Cytotoxic T cell (primary cell): Measurements from ENCODE around the genes SOHLH2 and SUPT20H.

GRCh38 chr13:33610365-33610690 is 207.6 kb upstream of the RFC3 start:
- PRO-cap, 2 experiments = no peak in any of the 2 experiments

DNA sequence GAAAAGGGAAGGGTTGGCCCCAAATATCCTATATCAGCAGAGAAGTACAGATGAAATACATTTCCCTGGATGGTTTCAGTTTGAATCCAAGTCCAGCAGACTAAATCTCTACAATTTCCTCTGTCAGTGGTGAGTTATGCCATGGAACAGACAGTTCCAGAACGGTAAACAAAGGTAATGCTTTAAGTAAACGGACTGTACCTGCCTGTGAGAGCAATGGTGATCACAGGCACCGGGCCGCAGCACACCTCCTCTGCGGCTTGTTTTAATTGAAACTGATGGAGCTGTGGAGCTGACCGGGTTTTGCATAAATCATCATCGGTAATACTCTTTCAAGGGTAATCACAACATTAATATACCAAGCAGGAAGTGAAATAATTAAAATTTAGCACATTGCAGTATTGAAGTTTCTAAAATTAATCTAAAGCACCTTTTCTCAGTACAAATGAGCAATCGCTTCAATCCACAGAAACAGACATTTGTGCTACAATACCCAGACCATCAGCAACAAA is 517.7 kb downstream of the RFC3 start:
- PRO-cap, 2 experiments = no peak in any of the 2 experiments

DNA sequence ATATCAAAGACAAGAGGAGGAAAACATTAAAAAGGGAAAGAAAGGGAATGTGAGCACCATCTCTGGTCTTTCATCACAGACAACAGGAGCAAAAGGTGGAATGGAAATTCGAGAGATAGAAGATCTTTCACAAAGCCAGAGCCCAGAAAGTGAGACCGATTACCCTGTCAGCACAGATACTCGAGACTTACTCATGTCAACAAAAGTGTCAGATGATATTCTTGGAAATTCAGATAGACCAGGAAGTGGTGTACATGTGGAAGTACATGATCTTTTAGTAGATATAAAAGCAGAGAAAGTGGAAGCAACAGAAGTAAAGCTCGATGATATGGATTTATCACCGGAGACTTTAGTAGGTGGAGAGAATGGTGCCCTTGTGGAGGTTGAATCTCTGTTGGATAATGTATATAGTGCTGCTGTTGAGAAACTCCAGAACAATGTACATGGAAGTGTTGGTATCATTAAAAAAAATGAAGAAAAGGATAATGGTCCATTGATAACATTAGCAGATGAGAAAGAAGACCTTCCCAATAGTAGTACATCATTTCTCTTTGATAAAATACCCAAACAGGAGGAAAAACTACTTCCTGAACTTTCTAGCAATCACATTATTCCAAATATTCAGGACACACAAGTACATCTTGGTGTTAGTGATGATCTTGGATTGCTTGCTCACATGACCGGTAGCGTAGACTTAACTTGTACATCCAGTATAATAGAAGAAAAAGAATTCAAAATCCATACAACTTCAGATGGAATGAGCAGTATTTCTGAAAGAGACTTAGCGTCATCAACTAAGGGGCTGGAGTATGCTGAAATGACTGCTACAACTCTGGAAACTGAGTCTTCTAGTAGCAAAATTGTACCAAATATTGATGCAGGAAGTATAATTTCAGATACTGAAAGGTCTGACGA is 217.2 kb downstream of the NBEA start:
- PRO-cap, 2 experiments = no peak in any of the 2 experiments

GRCh38 chr13:35348939-35349326 is 127.6 kb downstream of the MAB21L1 start:
- PRO-cap, 2 experiments = no peak in any of the 2 experiments

DNA sequence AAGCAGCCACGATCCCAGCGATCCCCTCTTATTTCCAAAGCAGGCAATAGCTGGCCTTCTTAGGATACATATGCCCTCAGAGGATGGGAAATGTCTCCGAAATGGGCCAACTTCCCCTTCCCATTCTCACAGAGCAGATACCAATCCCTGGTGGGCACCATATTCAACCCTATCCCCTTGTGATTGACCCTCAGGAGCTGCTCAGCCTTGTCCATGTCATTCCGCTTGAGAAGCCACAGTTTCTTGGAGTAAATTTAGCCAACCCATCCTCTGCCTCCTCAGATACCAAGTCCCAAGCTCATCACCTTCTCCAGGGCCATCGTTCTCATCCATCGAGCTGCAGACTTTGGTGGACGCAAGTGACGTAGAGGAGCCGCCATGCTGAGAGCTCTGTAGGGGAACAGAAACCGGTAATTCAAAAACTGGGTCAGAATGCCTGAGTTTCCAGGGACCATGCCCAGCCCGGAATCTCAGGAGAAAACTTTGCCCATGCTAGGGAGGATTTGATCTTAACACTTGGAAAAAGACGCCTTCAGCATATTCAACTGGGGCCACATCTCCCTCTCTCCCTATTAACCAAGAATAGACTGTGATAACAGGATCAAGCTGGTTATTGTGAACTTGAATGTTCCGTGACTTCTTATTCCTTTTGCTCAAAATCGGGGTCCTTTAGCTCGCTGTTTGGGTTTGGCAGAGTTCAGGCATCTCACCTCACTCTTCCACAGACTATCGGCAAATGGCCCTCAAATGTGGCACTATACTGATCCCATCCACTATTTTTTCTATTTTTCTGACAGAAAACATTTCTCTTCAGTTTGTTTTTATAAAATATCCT is 292.2 kb downstream of the DCLK1 start:
- PRO-cap, 2 experiments = no peak in any of the 2 experiments

DNA sequence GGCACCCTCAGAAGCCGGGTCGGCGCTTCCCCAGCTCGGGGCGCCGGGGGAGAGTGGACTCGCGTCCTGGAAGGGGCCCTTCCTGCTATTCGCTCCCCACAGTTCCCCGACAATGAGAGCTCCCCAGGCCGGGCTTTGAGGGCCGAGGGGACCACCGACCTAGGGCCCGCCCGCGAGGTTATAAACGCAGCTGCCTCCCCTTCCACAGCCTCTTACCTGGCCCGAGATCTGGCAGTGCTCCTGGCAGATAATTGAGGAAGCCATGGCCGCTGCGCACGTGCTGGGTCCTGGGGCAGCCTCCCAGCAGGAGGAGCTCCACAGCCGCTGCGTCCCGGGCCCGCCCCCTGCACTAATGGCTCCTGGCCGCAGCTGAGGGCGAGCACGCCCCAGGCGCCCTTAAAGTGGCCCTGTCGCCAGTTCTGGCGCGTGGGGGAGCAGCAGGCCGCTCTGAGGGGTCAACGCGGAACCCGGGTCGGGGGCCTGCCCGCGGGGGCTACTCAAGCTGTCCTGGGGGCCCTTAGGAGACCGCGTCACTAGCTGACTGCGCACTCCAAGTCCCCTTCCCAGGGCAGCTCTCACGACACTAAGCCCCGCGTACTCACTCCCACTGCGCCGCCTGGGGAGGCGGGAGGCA is at the start of gene SOHLH2:
Gene SOHLH2, minus strand, starts transcription at position 294 of the 634 bp plus-strand sequence.
- PRO-cap, 2 experiments = no peak in any of the 2 experiments

DNA sequence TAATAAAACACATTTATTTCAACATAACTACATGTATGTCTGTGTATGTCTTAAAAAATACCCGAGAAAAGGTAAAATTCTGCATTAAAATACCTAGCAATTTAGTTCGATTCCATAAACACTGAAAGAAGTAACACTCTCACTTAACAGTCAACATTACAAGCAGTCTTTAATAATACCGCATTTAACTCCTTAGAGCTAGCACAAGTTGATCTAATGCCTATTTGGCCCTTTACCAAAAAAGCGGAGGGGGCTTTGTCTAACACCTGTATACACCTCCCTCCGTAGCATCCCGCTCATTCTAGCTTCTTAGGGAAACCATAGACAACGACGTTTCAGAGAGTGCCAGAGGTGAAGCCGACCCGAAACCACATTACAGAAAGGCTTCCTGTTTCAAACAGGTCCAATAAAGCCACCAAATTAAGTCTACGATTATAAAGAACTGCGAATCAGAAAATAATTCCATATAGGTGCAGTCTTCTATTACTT is 1.2 kb downstream of the SPART start:
- PRO-cap, 2 experiments = peak in 2 of 2 experiments; most common plus-strand start position 338 of the sequence (in 2); most common minus-strand start position 290 of the sequence (in 1)

GRCh38 chr13:36819872-36820138 is 783 bp downstream of the RFXAP start:
- PRO-cap, 2 experiments = peak in 1 of 2 experiments; most common minus-strand start chr13:36819921 (in 1)

DNA sequence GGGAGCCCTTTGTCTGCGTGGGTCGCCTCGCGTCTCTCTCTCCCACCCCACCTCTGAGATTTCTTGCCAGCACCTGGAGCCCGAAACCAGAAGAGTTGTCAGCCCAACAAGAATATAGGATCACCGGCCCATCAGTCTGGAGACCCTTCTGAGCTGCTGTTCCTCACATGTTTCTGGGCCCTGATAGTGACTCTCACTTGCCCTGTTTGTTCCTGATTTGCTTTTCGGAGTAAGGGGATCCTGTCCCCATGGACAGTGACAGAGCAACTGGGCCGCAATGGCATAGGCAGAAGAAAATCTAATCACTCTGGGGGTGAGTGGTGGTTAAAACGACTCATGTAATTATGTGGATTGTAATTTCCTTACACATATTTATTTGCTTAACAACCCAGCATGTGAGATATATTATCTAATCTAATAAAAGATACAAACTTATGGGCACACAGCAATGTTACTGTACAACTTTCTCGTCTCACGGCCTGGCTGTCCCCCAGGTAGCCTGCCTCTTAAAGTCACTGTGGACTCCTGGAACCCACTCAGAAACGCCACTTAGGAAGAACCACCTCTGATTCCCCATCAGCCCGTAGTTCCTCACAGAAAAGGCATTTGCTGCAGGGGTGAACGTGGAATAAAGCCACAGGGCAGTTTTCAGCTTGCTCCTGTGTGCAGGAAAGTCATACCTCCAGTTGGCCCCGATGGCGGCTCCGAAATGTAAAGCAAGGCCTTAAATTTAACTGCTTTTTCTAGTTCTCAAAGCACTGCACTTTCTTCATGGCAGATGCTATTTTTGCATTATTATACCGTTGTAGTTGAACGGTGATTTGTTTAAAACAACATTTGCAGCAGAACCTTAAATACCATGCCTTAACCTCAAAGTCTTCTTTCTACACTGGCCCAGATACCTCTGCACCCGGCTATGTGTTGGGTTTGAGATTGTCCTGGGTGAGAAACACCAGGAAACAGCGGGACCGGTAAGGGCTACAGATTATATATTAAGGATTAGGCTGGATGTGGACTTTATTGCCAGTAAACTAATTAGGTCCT is 868 bp upstream of the SMAD9 start:
- PRO-cap, 2 experiments = no peak in any of the 2 experiments

GRCh38 chr13:37058806-37060098 is at the start of gene SUPT20H:
TSS of gene SUPT20H (minus strand) at chr13:37059688.
- PRO-cap, 2 experiments = peak in 2 of 2 experiments; most common plus-strand start chr13:37059216 (in 2); most common minus-strand start chr13:37059213 (in 2)

DNA sequence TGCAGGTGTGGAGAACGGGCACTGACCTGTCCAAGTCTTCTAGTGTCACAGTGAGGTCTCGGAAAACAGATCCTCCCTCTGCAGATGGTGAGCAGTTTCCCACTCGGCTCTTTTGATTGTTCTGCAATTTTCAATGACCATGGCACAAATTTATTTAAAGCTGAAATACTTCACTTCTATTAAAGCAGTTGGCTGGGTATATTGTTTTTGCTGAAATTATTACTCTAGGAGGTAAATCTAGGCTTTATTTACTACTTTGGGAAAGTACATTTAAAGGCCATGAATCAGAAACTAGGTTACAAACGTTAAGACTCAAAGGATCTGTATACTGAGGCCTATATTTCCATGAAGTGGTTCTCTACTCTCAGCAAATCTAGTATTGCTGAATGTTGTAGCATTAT is 144.0 kb downstream of the STOML3 start:
- PRO-cap, 2 experiments = no peak in any of the 2 experiments

DNA sequence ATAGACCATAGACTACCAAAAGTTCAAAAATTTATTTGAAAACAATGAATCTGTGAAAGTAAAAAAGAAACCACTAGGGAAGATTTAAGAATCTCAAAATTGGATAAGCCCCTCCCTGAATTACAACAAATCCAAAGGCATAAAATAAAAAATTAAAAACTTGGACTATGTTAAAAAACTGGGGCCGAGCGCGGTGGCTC is 58.1 kb downstream of the STOML3 start:
- PRO-cap, 2 experiments = no peak in any of the 2 experiments

GRCh38 chr13:39448871-39449416 is 154.0 kb downstream of the LHFPL6 start:
- PRO-cap, 2 experiments = no peak in any of the 2 experiments

DNA sequence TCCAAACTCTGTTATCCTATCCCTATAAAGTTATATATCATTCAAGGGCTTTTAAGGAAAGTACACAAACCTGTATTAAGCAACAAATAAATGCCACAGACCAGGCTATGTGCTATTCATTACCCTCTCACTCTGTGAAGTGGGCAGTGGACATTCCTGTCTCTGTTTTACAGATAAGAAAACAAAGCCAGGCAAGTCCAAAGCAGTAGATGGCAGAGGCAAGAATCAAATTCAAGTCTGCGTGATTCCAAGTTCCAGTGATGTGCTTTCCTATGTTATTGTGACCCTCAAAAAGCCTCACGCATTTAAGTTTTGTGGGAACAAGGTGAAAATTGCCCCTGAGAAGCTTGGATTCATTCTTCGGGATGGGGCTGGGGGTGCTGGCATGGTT is 140.5 kb downstream of the LHFPL6 start:
- PRO-cap, 2 experiments = no peak in any of the 2 experiments

- PRO-cap, 2 experiments = no peak in any of the 2 experiments
Observed at GRCh38 chr13:39565524-39566000, 37.4 kb downstream of the LHFPL6 start.

DNA sequence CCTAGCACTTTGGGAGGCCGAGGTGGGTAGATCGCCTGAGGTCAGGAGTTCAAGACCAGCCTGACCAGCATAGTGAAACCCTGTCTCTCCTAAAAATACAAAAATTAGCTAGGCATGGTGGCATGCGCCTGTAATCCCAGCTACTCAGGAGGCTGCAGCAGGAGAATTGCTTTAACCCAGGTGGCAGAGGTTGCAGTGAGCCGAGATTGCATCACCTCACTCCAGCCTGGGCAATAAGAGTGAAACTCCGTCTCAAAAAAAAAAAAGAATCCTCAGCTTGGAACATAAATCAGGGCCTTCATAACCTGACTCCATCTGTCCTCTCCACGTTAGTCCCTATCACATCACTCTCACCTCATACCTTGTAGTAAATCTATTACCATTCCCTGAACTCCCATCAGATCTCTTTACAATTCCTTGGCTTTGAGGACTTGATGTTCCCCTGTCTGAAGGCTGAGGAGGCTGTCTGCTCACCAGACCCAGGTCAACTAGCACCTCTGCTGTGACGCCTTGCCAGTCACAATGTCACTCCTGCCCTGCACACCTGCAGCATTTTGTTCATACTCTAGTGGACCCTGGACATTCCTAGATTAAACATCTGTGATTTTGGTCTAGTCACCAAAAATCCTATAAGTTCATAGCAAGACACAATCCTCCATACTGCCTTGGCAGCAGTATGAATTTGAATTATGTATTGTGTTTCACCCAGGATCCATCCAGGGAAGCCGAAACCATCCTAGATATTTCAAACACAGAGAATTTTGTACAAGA is 15.9 kb downstream of the LHFPL6 start:
- PRO-cap, 2 experiments = no peak in any of the 2 experiments

DNA sequence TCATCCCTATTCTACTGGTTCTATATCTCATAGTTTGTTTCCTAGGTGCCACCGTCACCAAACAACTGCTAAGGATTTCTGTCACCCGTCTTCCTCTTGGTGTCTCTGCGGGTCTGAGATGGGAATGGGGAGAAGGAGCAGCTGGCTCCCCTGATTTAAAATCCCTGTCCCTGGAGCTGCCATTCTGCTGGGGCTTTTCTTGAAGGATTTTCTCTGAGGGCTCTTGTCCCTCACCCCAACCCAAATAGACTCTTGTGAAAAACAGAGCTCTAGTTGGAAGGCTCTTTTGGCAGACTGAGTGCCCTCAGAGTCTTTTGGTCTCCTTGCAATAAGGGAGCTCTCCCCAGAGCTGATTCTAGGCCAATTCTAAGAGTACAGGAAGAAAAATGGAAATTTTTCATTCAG is 238.3 kb downstream of the COG6 start:
- PRO-cap, 2 experiments = no peak in any of the 2 experiments

GRCh38 chr13:40172201-40172627 is 494.2 kb downstream of the FOXO1 start:
- PRO-cap, 2 experiments = no peak in any of the 2 experiments

DNA sequence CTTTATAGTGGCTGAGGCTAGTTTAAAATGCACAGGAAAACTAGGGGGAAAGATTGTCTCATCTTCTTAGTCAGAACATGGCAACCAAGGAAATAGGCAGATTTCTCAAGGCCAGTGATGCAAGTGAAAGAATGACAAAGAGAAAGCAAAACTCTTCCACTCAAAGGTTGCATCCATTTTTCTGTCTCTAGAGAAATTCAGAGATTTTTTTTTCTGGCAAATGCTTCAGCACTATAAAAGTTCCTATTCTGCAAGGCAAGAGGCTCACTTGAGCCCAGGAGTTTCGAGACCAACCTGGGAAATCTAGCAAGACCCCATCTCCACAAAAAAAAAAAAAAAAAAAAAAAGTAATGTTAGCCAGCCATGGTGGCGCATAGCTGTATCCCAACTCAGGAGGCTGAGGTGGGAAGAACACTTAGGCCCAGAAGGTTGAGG is 414.7 kb downstream of the FOXO1 start:
- PRO-cap, 2 experiments = no peak in any of the 2 experiments

DNA sequence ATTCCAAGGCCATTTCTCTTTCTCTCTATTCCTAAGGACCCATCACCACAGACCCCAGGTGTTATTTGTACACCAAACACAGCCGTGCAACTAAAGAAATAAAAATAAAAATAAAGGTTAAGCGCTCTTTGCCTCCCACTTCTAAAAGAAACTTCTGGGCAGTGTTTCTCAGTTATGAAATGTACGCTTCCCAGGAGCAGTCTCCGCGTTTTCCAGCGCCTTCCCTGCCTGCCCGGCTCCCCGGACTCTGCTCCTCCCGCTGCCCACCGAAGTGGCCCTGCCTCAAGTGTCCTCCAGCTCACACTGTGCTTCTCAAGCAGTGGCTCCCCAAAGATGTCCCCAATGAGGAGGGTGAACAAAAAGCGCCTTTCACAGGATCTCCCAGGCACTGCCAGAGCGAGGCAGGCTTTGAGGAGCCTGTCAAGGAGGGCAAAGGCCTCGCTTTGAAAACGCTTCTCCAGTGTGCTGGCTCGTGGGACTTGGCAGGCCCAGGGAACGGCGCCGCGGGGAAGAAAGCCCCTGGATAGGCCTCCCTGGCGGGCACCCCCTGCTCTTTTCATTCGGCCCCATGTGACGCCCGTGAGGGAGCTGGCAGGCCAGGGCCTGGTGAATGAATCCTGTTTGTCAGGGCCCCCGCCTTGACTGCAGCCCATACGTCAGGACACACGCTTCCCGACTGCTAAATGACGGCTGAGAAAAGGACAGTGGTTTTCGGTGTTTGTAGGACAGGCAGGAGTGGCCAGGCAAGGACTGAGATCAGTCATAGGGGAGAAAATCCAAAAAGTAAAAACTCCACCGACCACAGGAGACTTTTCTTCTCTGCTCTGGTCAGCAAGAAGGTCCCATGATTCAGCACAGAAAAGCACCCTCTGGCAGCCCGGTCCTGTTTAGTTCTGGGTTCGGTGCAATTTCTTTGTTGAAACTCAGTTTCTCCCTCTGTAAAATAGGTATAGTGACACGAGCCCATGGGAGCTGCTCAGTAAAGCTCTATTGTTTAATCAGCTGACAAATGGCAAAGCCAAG is 187.0 kb downstream of the FOXO1 start:
- PRO-cap, 2 experiments = no peak in any of the 2 experiments